Neural cell (in vitro differentiated cells): ENCODE measurements around the gene CLN5.

- RAMPAGE, long total RNA, result no peak
Measured at GRCh38 chr13:76825852-76826085, 60.4 kb downstream of the KCTD12 start.

DNA sequence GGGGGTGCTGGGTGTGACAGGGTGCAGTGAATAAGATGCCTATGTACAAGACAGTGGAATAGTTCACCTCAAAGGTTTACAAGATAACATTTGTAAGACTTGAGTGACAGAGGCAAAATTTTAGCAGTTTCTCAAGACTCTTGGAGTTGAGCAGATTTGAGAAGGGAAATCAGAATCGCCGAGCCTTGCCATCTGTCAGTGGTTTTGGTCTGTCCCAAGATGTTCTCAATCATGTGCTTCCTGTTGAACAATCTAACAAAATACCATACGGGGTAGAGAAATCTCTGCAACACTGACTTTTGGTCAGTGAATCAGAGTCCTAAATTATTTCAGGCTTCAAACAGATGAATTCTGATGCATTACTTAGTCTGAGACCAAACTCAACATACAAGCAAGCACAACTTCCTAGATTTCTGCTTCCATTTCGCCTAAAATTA lies 3.8 kb downstream of the KCTD12 start:
- RAMPAGE, long total RNA, result no peak

GRCh38 chr13:76991819-76992250 lies at the start of gene CLN5:
TSS of gene CLN5 (plus strand) at chr13:76992081.
- RAMPAGE, long total RNA, result no peak

GRCh38 chr13:77016968-77017261 lies 10.0 kb downstream of the FBXL3 start:
- RAMPAGE, long total RNA, result no peak

- RAMPAGE, long total RNA, result no peak
Measured at GRCh38 chr13:77109294-77109807, 82.4 kb upstream of the FBXL3 start.

- RAMPAGE, long total RNA, result no peak
Measured at GRCh38 chr13:77150533-77151015, 123.6 kb upstream of the FBXL3 start.

DNA sequence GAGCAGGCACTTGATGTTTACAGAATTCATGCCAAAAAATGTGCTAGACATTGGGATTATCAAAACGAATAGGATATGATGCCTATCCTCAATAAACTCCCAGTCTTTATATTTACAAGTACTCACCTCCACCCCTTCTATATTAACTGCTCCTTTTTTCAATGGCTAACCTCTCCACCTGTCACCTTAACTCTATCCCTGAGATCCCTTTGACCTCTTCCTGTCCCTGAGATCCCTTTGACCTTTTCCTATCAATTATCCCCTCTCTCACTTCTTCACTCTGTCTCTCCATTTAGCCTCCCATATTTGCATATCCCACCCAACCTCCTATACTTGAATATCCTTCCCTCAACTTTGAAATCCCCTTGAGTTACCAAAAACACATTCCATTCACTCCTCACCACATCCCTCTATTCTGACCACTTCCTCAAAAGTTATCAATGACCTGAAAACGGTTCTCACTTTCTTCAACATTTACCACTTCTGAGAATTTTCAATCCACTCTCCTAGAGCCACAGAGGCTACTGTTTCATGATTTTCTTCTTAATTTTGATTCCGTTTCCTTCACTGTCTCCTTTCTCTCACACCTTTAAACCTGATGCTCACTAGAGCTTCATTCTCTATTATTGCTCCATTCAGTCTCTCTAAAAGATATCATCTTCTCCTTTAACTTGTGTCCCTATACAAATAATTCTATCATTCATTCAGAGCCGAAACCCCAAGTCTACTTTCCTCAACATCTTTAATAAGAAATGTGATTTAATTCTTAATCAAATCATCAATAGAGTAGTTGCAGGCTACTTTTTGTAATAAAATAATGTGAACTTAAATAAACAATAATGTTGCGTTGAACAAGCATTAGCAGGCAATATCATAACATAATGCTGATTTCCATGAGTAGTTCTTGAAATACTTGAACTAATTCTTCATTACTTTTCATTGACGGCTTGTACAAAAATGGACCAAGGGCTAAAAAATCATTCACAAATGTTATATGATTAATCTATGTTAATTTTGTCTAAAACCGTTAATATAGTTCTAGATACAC lies 2.9 kb downstream of the MYCBP2 start:
- RAMPAGE, long total RNA, result no peak

DNA sequence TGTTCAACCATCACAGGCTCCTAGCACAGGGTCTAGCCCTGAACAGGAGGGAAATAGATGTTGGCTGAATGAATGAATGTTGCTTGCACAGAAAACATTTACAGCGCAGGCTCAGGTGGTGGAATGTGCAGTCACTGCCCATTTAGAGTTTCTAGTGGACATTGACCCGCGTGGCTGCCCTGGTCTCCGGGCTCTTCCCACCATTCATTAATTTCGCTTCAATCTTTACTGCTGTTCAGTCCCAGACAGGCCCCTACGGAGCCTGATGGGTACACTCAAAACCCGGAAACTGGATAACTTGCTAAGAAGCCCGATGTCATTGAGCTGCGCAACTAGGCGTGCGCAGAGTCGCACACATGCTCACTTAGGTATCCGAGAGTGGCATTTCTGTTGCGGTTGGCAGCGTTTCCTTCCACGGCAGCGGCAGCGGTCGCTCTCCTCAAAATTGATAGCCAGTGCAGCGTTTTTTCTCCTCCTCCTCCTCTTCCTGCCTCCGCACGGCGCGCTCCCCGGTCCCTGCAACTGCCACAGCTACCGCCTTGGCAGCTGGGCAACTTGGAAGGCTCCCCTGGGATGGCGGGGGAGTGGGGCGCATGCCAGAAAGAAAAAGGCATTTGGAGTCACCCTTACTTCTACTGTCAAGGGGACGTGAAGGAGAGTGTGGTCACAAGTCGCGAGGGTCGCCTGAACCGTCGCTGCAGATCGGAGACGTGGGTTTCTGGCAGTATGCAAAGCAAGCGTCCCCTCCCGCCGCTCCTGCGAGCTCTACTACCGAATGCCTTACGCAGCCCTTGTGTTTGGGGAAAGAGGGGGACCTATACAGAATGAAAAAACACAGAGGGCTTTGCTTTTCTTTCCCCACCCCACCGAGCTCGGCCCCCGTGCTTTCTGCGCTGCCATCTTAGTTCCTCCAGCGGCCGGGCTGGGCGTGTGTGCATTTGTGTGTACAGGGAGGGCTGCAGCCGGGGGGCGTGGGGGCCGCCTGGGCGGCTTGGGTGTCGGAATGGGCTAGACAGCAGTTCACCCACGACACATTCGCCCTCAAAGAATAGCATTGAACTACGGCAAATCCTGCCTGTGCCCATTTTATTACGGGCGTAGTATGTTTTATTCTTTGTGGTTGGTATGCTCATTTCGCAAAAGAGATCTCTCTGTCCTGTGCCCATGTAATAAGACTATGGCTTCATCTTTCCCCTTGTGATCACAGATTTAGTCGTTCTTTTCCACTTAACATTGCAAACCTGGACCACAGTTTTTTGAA lies 2.5 kb upstream of the MYCBP2 start:
- RAMPAGE, long total RNA, result start-site peak on the plus strand centred at position 384 of the sequence, 32 bp wide, 12 and 11 reads in 2 replicates

- RAMPAGE, long total RNA, result no peak
Measured at GRCh38 chr13:77556357-77556797, 20.9 kb downstream of the SCEL start.

- RAMPAGE, long total RNA, result no peak
Measured at GRCh38 chr13:77746279-77746725, 48.8 kb downstream of the SLAIN1 start.

DNA sequence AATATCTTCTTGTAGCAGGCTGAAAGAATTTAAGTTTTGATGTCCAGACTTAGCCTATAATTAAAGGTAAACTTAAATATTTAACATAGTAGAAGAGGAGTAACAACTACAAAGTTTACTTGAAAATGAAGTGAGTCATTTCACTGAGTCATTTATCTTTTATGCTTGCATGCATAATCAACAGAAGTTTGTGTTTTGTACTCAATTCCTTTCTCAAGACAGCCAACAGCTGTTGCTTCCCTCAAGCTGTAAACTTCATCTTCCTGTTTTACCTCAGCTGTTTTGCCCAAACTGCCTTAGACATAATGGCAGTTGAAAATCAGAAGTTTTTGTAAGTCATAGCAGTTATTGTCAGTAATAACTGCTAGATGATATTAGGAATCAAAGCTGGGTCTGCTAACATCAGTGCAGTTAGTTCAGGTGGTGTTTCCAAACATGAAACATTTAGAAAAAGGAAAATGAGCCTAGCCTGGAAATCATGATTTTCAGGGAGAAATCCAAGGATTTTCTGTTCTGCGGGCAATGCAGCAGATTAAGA lies 57.9 kb downstream of the EDNRB start:
- RAMPAGE, long total RNA, result no peak

- RAMPAGE, long total RNA, result no peak
Measured at GRCh38 chr13:78137803-78138328, 219.2 kb upstream of the EDNRB start.

DNA sequence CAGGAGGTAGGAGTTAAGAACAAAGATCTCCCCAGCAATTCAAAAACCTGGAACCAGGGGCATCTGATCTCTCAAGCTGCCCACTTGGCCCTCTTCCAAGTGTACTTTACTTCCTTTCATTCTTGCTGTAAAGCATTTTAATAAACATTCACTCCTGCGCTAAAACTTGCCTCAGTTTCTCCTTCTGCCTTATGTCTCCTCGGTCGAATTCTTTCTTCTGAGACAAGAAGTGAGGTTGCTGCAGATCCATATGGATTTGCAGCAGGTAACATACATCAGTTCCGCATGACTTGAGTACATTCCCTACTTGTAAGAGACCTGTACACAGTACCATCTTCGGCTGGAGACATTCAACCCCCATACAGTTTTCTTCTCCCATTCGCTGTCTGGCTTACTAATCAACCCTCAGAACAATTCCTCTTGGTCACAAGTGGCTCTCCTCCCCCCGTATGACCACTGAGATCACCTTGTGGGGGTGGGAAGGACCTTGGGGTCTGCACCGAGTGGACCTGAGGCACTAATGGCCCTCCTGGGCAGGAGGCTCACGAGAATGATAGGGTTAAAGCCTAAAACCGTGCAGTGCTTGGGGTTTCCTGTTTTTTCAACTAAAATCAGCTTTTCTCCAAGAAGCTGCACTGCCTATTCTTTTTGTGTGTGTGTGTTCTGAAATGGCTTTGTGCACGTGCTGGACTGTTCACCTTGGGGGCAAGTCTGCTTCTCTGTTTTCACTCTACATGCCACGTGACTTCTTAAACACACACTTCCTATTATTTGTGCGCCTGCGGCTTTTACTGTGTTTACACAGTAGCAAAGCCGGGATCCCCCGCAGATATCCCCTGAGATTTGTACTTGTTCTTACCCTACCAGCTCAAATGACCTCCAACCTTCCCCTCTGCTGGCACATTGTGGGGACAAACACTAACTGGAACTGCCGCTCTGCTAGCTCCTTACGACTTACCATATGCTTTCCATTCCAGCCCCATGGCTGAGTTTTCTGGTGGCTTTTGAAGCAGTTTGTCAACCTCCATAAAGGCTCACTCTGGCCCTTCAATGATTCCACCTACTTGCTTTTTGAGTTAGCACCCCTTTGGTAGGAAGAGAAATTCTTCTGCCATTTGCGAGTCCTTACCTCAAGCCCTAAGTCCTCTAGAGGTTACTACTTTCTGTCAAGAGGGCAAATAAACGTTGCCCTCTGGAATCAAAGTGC lies 12.4 kb downstream of the RBM26 start:
- RAMPAGE, long total RNA, result no peak

DNA sequence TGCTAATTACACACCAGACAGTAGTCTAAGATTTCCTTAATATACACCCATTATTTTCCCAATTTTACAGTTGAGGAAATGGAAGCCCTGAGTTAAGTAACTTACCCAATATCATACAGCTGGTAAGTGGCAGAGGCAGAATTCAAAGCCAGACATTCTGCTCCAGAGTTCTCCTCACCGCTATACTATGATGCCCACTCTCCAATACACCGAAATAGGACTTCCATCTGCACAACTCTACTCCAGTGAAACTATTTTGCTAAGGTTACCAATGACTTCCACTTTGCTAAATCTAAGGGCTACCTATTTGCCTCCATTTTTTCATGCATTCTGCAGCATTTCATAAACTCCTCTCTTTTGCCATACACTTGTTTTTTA lies 2.5 kb downstream of the RBM26 start:
- RAMPAGE, long total RNA, result no peak

GRCh38 chr13:79637134-79637752 lies 156.3 kb downstream of the NDFIP2 start:
- RAMPAGE, long total RNA, result no peak

DNA sequence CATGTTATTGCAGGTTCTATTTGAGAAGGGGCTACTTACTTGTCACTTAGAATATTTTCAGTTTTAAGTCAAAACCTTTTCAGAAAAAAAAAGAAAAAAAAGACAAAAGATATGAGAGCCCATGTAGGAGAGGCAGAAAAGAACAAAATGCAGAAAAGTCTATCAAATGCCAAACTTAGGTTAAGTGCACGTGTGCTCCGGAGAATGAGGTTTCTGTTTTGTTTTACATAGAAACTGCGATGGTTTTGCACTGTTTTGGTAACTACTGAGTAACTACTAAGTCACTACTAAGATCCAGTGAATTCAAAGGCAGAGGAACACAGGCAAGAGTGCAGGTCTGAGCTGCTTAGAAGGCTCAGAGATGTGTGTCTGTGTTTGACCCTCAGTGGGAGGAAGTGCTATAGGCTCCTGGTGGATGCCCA lies 299.2 kb downstream of the NDFIP2 start:
- RAMPAGE, long total RNA, result no peak

- RAMPAGE, long total RNA, result no peak
Measured at GRCh38 chr13:80010849-80011369, 330.0 kb downstream of the SPRY2 start.

- RAMPAGE, long total RNA, result no peak
Measured at GRCh38 chr13:80199210-80199559, 141.7 kb downstream of the SPRY2 start.

DNA sequence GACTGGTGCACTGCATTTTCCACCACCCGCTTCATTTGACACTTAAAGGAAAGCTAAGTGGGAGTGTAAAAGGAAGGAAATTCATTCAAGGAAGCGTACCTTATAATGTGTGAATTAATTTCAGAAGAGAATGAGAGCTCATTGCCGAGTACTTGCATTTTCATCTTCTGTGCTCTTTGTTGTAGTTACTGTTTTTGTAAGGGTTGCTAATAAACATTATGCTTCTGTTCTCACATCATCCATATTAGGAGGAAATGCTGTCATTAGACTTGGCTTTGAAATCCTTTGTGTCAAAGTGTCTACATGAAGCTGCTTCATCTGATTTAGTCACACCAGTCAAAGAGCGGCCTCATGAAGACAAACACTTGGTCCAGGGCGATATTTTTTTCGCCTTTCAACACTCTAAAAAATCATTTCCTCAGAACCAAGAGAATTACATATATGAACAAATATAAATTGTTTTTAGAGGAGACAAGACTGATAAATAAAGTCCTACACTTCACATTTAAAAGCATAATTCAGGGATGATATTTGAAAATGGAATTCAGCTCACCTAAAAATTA lies 105.0 kb downstream of the SPRY2 start:
- RAMPAGE, long total RNA, result no peak

DNA sequence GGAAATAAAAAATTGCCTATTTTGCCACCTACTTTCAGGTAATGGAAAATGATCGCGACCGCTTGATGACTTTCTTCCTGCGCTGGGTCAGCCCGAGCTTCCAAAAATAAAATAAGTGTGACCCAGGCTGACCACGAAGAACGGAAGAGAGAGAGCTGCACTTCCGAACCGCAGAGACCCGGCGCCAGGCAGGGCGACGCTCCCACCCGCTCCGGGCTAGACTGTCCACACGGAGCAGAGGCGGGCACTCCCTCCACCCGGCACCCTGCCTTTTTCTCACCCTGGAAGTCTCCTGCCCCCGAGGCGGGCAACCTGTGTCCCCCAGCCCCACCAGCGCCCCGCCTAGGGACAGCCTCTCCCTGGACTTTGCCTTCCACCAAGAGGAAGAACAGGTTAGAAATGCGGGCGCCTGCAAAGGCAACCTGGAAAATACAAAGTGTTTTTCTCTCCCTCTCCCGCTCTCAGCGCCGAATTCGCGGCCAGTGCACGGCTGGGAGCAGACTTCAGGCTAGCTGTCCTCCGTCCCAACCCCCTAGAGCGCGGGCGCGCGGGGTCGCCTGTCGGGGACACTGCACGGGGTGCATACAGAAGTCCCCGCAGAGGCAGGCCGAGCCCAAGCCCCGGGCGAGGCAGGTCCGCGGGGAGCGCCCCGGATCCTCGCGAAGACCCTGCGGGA lies 962 bp downstream of the SPRY2 start:
- RAMPAGE, long total RNA, result no peak